Body of pancreas (tissue), 2 donors: ENCODE data around the genes SYT2 and KDM5B.

DNA sequence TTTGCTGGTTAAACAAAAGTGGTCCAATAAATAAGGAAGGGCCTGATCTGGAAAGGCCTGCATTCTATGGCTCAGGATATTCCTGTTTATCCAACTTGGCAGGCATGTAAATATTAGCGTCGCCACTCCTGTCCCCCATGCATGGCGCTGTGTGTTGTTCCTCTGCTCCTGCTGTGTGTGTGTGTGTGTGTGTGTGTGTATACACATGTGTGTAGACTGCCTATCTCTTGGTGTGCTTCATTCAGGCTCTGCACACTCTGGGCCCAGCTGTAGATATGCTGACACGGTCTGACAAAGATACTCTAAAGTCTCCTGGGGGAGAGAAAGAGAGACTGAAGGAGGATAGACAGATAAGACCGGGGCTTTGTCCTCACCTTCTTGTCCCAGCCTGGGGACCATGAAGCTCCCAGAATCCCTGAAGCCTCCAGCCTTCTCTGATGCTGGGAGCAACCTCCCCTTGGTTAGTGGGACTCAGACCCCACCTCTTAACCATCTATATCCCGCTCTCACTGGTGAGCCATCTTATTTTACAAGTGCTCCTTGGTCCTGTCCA, 6.7 kb downstream of the LMOD1 start:
- PRO-cap = no peak
- RAMPAGE, long total RNA, 2 experiments = no peak in any of the 2 experiments

- PRO-cap = no peak
- RAMPAGE, long total RNA, 2 experiments = no peak in any of the 2 experiments
These were observed 1.8 kb downstream of the LMOD1 start for GRCh38 chr1:201944503-201945043.

- PRO-cap = no peak
- RAMPAGE, long total RNA, 2 experiments = no peak in any of the 2 experiments
These were observed 579 bp downstream of the TIMM17A start for GRCh38 chr1:201955611-201956553.

DNA sequence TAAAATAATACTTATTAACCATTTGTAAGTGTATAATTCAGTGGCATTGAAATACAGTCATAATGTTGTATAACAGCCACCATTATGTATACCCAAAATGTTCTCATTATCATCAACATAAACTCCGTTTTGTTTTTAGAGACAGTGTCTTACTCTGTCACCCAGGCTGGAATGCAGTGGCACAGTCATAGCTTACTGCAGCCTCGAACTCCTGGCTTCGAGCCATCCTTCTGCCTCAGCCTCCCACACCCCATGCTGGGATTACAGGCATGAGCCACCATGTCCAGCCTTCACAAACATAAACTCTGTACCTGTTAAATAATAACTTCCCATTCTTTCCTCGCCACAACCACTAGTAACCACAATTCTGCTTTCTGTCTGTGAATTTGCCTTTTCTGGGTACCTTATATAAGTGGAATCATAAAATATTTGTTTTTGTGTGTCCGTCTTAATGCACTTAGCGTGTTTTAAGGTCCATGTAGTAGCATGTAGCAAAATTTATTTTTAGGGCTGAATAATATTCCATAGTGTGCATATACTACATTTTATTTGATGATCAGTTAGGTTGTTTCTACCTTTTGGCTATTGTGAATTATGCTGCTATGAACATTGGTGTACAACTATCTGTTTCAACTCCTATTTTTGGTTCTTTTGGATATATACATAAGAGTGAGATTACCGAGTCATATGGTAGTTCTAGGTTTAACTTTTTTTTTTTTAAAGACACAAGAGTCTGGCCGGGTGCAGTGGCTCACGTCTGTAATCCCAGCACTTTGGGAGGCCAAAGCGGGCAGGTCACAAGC, 11.6 kb upstream of the RNPEP start:
- PRO-cap = no peak
- RAMPAGE, long total RNA, 2 experiments = no peak in any of the 2 experiments

DNA sequence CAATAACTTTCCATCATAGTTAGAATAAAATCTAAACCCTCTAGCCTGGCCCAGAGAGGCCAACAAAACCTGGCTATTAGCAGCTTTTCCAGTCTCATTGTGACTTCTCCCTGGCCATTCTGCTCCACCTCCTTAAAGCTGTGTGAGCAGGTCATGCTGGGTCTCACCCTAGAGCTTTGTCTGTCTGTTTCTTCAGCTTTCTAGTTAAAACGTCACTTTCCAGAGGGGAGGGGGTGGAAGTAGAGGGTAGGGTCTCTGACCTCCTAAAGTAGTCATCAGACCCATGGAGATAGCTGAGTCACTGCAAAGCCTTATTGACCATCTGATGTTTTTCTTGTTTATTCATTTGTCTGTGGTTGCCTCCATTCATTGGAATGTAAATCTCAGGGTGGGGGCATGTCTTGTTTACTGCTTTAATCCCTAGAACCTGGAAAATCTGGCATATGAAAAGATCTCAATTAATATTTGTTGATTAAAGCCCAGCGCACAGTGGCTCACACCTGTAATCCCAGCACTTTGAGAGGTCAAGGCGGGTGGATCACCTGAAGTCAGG, 52.7 kb downstream of the ELF3 start:
- PRO-cap = no peak
- RAMPAGE, long total RNA, 2 experiments = no peak in any of the 2 experiments

DNA sequence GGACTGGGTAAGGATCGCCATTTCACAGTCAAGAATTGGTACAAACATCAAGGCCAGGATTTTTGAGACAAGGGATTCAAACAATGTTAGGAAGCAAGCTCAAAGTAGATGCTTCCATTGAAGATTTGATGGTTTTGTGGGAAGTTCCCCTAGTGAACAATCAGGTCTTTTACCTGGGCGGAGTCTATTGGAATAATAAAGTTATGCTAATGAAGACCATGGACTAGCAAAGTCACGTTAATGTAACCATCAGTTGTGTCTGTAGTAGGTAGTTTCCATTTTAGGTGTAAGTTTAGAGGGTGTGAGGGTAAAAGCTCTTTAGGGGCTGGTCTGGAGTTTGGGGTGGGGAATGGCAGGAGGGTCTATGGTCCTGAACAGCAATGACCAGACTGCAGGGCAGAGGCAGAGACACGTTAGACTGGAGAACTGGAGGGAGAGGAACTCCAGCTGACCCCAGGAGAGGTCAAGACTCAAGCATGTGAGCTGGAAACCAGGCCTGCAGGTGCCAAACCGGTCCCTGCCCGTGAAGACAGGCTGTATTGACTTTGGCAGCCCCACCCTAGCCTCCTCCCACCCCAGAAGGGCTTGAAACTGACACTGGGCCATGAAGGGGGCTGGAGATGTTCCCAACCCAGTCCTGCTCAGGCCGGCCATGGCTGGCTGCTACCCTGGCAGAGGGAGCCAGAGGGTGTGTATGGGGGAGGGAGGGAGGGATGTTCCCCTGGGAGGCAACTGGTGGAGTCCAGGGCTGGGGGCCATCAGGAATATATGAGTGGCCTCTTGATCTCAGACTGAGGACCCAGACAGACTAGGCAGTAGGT, 35.9 kb upstream of the GPR37L1 start:
- PRO-cap = no peak
- RAMPAGE, long total RNA, 2 experiments = no peak in any of the 2 experiments

- PRO-cap = no peak
- RAMPAGE, long total RNA, 2 experiments = no peak in any of the 2 experiments
These were observed 7.0 kb downstream of the GPR37L1 start for GRCh38 chr1:202129780-202130121.

DNA sequence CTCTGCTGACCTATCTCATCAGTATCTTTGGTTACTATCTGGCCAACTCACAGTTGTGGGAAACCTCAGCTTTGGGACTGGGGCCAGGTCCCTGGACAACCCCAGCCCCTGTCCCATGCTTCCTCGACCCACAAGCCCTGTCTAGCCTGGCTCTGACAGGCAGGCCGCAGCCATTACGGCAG, 1.3 kb downstream of the ARL8A start:
- PRO-cap = no peak
- RAMPAGE, long total RNA, 2 experiments = no peak in any of the 2 experiments

DNA sequence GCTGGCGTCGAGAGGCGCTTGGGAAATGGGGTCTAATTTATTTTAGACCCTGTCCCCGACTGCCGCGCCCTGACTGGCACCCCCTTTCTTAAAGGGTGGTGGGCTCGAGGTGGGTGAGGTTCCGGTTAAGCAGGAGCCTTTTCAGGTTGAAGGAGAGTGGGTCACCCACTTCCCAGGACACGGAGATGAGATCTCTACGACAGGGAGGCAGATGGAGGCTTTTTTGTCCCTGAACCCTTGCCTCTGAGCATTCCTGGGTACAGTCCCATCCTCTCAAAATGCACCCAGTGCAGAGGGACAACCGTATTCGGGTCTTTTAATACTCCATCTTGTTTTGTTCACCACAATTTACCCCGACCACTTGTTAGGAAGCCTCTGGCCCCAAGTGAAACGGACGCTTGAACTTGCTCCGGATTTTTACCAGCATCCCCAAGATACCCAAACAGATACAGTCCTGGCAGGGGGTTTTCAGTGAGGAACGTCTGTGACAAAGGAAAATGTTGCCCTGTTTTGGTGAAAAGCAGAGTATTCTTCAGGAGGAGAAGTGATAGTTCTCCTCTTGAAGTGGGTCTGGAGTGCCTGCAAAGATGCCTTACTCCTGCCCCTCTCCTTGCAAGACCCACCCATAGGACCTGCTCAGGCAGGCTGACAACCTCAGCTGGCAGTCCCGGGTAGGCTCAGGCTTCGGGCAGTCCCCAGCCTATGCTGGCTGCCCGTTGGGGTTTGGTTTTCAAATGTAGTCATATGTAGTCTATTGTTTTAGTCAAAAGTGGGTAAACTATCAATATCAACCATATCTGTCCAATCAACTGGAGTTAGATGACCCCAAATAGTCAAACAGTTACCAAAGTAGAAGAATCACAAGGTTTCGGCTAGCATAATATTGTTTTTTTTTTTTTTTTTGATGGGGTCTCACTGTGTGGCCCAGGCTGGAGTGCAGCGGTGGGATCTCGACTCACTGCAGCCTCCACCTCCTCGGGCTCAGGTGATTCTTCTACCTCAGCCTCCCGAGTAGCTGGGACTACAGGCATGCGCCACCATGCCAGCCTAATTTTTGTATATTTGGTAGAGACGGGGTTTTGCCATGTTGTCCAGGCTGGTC, 763 bp upstream of the ARL8A start:
- PRO-cap = no peak
- RAMPAGE, long total RNA, 2 experiments = no peak in any of the 2 experiments

DNA sequence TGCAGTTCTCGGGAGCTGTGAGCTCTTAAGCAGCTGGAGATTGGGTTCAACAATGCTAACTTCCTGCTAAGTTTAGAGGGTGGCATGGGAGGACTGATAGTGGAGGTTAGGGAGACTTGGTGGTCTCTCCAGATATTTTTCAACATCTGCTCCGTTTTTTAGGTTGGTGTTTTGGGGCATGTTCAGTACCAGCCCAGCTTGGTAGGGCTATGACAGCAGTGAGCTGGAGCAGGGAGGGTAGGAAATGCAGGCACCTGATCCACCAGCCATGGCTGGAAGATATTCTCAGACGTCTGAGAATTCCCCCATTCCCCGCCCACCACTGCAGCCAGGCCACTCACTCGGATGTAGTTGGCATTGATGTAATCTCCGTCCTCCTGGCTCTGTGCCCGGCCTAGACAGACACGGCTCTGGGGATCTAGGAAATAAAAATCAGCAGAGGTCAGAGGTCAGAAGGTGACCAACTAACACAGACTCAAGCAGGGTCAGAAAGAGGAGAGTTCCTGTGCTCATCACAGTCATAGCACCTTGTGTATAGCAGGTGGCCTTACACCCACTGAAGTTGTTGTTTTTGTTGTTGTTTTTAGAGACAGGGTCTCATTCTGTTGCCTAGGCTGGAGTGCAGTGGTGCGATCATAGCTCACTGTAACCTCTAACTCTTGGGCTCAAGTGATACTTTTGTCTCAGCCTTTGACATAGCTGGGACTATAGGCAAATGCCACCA, 5.0 kb downstream of the PTPN7 start:
- PRO-cap = no peak
- RAMPAGE, long total RNA, 2 experiments = no peak in any of the 2 experiments

DNA sequence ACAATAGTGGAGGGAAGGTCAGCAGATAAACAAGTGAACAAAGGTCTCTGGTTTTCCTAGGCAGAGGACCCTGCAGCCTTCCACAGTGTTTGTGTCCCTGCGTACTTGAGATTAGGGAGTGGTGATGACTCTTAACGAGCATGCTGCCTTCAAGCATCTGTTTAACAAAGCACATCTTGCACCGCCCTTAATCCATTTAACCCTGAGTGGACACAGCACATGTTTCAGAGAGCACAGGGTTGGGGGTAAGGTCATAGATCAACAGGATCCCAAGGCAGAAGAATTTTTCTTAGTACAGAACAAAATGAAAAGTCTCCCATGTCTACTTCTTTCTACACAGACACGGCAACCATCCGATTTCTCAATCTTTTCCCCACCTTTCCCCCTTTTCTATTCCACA, 102.7 kb downstream of the PPP1R12B start:
- PRO-cap = no peak
- RAMPAGE, long total RNA, 2 experiments = no peak in any of the 2 experiments

DNA sequence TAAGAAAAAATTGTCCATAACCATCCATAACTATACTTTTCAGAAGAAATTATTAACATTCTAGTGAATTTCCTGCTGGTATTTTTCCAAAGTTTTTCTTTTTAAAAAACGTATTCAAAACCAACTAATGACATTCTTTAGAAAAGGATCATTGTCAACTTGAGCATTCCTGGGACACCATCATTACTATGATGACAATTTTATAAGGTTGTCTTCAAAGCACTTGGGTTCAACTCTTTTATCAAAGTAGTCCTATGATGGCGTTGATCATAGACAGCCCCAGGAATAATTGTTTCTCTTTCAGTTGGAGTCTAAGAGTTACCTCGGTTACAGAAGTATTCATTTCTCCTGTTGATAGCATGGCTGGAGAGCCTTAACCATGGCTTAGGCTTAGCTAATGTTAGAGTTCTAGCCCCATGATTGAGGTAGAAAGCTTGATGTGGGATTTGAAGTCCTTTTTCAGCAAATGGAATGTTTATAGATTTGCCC, 159.0 kb downstream of the PPP1R12B start:
- PRO-cap = no peak
- RAMPAGE, long total RNA, 2 experiments = no peak in any of the 2 experiments

GRCh38 chr1:202509108-202509625, 160.7 kb downstream of the PPP1R12B start:
- PRO-cap = no peak
- RAMPAGE, long total RNA, 2 experiments = no peak in any of the 2 experiments

DNA sequence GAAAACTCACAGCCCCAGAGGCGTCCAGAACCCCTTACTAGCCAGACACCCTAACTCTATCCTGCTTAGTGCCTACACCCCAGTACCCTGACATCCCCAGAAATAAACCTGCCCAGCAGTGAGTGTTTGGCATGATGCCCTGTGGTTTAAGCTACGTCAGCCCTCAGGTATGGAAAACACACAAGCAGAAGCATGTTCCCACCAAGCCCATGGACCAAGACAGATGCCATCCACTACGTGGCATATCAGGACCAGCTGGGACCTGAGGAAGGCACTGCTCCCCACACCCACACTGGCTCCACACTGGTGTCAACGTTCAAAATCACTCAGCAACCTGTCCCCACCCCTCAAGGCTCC, 116.4 kb downstream of the SYT2 start:
- PRO-cap = no peak
- RAMPAGE, long total RNA, 2 experiments = no peak in any of the 2 experiments

- PRO-cap = no peak
- RAMPAGE, long total RNA, 2 experiments = no peak in any of the 2 experiments
These were observed 87.2 kb downstream of the SYT2 start for GRCh38 chr1:202623021-202623386.

GRCh38 chr1:202653870-202654123, 56.5 kb downstream of the SYT2 start:
- PRO-cap = no peak
- RAMPAGE, long total RNA, 2 experiments = no peak in any of the 2 experiments

DNA sequence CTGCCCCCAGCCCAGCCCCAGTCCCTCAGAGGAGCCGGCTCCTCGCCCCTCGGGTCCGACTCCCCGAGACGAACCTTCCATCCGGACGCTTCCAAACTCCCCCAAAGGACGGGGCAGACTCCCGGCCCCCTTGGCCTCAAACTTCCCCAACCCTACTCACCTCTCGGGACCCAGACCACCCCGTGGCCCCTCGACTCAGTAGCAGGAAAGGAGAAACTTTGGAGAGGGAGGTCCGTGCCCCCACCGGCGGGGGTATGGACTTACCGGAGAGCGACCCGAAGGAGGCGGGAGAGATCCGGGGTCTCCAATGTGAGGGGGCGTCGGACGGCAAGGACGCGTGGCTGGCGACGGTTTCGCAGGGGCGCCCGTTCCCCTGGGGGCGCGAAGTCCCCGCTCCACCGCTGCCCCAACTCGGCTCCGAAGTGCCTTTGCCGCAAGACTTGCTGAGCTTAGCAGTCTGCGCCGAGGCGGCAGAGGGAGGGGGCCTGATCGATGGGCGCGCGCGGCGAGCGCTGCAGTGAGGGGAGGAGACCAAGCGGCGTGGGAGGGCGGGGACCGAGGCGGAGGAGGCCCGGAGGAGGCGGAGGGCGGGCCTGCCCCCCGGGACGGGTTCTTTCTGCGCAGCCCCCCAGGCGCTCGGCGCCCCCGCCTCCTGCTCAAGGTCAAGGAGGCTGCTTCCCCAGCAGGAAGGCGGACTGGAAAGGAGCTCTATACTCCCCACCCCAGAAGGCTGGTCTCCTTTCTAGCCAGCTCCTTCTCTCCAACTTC, at the start of gene SYT2:
SYT2 (minus strand) TSS at position 461 of the 768 bp plus-strand sequence.
- PRO-cap = no peak
- RAMPAGE, long total RNA, 2 experiments = no peak in any of the 2 experiments

- PRO-cap = no peak
- RAMPAGE, long total RNA, 2 experiments = no peak in any of the 2 experiments
These were observed 46.1 kb downstream of the KDM5B start for GRCh38 chr1:202762036-202762642.

- PRO-cap = no peak
- RAMPAGE, long total RNA, 2 experiments = no peak in any of the 2 experiments
These were observed 2.6 kb downstream of the KDM5B start for GRCh38 chr1:202805400-202806144.

GRCh38 chr1:202807894-202809040, at the start of gene KDM5B:
TSS of gene KDM5B (minus strand) at chr1:202808421.
- PRO-cap = bidirectional peak, plus-strand start at chr1:202808093, minus-strand start at chr1:202808125; unidirectional peak, minus-strand start at chr1:202808417
- RAMPAGE, long total RNA, 2 experiments = start-site peak on the minus strand in 2 of 2 experiments, at chr1:202808303-202808510 at its widest, 18 to 230 reads per replicate